Right common carotid artery plus branches (tissue), 1 donor: ENCODE results near the gene SLTM.

DNA sequence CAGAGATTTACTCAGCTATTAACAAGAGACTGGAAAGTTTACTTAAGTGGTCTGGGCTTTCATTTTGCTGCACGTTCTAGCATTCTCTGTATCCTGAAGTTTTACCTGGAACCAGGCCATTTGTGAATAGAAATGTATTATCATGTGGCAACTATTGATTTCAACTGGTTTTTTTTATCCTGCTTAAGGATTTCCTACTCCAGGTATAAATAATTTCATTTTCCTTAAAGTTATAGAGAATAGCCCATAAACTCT is 1.1 kb downstream of the AQP9 start:
- PRO-cap = no peak

GRCh38 chr15:58228771-58229089 is 90.5 kb downstream of the AQP9 start:
- PRO-cap = no peak

GRCh38 chr15:58274792-58275279 is 136.7 kb downstream of the AQP9 start:
- PRO-cap = no peak

- PRO-cap = no peak
Measured at GRCh38 chr15:58282975-58283218, 144.7 kb downstream of the AQP9 start.

DNA sequence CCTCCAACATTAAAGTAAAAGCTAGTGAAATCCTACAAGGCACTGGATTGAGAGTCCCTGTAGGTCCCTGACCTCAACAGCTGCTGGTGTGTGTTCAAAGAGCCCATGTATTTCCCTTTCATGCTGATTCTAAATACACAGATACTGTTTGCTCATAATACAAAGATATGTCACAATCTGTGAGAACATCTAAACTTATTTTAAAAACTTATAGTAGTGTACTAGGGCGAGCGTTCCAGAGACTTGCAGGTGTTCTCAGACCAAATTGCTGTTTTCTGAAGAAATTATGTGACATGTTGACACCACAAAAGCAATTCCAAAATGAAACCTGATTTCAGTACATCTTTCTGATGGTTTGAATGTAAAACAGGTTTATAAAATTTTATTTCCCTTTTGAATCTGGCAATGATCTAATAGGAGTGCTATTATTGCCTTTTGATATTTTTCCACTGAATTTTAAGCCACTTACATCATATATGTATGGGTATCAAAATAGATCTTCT is 145.8 kb upstream of the LIPC start:
- PRO-cap = no peak

DNA sequence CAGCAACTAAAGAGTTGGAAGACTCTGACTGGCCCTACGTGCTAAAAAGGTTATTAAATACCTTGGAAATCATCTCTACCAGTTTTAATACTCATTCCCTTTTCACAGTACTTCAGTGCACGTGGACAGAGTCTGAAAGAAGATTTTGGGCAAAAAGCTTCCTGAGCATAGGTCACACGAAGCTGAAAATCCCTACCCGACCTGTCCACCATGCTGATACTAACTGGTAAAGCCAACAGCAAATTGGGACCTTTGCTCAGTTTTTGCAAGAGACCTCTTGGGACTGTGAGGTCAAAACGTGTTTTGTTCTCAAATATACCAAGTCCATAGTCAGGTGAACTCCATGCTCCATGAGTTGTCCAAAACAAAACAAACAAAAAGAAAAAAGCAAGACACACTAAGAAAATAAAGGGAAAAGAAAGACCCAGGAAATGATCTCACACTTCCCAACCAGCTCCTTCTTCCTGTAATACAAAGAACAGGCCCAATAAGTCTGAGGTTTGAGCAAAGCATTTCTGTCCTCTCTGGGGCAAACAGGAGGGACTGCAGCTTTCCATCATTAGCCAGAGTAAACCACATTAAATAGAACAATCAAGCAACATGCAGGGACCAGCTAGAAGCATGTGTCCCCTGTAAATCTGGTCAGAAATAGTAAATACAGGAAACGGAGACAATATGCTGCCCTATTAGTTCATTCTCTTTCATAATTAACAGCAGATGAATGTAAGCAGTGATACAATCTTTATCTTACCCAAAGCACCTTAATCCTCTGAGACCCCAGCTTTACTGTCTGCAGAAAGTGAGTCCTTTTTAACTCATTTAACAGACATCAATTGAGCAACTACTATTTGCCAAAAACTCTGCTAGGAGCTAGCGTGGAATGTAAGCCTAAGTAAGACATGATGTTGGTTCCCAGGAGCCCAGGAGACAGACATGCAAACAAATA is 125.1 kb upstream of the LIPC start:
- PRO-cap = no peak

GRCh38 chr15:58442038-58442714 is 10.4 kb downstream of the LIPC start:
- PRO-cap = no peak

- PRO-cap = no peak
Measured at GRCh38 chr15:58459496-58460272, 27.9 kb downstream of the LIPC start.

- PRO-cap = no peak
Measured at GRCh38 chr15:58477127-58477906, 45.5 kb downstream of the LIPC start.

DNA sequence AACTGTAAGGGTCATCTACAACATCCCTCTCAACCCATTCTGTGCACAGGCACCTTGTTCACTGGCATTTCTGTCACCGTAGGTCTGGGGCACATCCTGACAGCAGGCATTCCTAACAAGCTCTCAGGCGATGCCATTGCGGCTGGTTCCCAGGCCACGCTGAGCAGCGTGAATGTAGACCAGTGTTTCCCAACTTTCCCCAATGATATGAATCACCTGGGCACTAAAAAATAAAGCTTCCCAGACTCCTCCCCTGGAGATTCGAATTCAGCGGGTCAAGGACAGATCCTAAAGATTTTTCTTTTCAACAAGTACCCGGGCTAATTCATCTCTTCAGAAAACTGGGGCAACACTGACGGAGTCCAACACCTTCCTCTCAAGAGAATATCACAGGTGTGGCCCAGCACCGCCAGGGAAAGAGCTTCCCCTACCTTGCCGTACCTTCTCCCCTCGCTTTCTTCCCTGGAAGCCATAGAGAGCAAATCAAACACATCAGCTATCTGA is 143.4 kb downstream of the LIPC start:
- PRO-cap = no peak

DNA sequence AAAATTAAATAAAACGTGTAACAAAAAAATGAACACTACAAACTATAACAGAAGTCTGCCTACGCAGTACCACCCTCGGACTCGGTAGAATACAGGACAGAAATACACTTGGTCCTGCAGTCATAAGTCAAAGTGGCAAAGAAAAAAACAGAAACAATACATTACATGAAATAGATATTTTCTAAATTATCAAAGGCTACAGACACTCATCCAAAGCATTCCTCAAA is 1.5 kb downstream of the ADAM10 start:
- PRO-cap = no peak

DNA sequence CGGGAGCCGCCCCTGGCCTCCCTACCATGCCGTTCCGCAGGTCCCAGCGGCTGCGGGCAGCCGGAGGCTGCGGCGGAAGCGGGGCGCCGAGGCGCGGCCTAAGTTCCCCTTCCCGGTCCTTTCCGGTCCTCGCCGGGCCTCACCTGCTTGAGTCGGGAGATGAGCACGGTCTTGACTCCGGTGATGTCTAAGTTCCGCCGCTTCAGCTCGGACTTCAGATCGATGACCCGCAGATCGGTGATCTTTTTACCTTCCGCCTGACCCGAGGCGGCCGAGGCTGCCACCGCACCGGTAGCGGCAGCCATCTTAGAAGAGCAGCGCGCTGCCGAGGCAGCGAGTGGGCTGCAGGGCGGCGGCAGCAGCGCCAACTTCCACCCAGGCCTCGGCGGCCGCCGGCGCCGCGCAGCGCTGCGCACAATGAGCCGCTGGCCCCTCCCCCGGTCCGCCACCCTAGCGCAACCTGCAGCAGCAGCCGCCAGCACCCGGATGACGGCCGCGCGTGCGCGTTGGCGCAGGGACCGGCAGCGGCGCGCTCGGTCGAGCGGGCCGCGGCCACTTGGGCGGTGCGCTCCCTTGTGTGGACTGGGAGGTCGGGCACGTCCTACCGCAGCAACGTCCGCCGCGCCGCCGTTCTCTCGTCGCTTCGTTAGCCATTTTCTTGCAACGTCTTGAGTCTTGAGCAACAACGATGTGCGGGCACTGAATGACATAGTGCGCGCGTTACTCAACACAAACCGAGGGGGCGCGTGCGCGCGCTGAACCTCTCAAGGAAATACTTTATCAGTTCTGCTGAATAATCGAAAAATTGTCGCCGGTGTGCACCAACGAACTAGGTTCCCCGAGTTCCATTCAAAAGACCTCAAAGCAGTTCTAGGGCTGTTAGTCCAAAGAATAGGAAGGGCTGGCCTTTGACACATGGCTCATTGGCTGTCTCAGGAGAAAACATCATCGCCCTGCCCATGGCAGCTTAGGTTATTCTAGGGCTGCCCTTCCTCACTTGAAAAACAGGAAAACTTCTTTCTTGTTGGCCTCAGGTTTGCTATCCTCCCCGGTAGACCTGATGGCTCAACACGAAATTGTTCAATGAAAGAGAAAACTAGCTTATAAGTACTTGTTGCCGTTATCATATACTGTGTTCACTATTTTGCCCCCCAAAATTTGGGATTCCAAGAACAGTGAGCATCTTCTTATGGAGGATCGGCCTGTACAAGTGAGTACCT is at the start of gene SLTM:
Gene SLTM, minus strand, starts transcription at position 419 of the 1,220 bp plus-strand sequence.
- PRO-cap = bidirectional peak, plus-strand start at position 524 of the sequence, minus-strand start at position 339 of the sequence

DNA sequence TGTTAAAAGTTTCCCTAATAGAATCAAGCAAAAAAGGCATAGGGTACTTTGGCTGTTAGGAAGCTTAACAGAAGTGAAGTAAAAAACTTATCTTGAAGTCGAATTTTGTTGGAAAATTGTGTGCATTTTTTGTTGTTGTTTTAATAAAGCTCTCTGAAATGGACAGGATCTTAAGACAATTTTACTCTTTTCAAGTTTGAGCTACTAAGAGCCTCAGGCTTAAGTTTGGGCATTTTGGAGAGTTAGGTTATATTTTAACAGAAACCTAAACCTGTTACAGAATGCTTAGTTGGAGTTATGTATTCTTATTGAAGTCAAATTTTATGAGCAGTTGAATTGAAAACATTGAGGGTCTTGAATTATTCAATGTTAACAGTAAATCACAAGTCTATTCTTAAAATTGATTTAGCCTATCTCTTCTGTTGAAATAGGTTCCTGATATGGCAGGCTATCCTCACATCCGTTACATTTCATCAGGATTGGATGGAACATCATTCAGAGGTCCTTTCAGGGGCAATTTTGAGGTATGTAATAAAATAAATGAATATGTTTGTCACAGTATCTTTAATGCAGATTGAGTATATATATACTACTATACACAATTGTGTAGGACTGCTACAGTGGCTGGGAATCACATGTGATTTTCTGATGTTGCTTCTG is 15.6 kb upstream of the CCNB2 start:
- PRO-cap = no peak

DNA sequence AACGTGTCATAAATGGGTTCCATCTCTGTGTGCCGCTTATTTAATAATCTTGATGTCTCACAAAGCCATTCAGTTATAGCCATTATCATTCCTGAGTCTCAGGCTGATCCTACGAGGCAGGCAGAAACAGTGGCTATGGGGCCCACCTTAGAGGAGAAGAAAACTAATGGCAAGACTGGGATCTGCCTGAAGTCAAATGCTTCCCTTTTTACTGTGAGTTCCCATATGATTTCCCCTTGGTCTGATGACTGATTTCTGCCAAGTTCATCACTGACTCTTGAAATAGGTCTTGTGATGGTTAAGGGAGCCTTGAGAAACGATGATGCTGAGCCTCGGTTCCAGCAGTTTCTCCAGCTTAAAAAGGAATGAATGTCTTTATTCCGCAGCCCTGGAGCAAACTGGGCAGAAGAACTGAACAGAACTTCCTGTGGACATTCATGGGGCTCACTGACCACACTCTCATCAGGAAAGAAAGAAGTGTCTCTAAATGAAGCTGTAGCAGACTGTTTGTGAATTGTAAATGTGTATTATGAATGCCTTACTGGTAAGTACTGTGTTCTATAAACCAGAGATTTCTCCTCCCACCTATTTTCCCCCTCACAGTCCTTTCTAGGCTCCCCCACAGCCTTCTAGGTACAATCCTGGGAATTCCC is 29.3 kb upstream of the LDHAL6B start:
- PRO-cap = no peak

DNA sequence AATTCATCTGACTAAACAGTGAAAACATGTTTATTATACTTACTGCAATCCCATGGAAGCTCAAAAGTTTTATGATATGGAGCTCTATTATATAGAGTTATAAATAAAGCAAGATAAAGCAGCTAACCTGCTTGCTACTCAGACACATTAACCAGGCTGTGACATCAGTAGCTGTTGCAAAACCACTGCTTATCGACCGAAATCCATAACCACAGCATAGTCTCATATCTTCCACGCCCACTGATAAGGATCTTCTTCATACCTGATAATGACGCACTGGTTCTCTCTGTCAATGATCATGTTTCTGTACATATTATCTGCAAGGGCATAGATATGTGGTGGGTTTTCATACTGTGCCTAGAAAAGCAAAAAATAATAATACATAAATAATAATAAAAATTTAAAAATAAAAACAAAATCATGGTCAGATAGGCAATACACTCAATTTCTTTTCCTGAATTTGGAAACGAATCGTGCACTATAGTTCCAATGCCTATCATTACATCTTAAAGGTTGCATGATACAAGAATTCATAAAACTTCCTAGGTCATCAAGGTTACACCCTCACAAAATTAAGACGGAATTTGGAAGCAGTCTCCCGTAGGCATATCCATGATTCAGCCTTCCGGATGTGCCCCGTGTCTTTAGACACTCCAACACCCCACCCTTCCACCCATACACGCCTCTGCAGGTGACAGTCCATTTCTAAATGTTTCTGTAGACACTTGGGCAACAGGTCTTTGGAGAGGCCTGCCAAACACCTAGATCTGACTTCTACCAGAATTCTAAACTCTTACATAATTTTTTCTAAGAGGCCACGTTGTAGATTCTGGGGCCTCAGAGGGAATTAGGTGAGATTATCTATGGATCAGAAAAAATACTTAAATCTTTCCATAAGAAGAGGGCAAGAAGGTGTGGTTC is 49.6 kb downstream of the LDHAL6B start:
- PRO-cap = no peak

GRCh38 chr15:59273993-59274573 is 67.4 kb downstream of the LDHAL6B start:
- PRO-cap = no peak

DNA sequence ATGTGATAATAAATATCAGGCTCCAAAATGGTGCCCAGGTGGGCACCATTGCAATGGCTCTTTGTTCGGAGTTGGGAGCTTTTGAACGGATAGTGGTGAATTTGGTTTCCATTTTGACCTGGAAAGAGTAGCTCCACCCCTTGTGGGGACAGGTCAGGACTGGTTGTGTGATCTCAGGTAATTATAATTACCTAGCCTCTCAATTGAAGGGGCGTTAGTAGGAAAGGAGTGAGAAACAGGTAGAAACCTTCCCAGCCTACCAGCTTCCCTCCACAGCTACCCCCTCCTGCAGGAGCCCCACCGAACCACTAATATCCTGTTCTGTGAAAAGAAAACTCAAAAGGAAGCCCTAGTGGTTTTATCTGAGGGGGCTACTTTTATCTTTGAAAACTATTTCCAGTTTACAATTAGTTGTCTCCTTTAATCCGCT is 18.1 kb downstream of the MYO1E start:
- PRO-cap = no peak

DNA sequence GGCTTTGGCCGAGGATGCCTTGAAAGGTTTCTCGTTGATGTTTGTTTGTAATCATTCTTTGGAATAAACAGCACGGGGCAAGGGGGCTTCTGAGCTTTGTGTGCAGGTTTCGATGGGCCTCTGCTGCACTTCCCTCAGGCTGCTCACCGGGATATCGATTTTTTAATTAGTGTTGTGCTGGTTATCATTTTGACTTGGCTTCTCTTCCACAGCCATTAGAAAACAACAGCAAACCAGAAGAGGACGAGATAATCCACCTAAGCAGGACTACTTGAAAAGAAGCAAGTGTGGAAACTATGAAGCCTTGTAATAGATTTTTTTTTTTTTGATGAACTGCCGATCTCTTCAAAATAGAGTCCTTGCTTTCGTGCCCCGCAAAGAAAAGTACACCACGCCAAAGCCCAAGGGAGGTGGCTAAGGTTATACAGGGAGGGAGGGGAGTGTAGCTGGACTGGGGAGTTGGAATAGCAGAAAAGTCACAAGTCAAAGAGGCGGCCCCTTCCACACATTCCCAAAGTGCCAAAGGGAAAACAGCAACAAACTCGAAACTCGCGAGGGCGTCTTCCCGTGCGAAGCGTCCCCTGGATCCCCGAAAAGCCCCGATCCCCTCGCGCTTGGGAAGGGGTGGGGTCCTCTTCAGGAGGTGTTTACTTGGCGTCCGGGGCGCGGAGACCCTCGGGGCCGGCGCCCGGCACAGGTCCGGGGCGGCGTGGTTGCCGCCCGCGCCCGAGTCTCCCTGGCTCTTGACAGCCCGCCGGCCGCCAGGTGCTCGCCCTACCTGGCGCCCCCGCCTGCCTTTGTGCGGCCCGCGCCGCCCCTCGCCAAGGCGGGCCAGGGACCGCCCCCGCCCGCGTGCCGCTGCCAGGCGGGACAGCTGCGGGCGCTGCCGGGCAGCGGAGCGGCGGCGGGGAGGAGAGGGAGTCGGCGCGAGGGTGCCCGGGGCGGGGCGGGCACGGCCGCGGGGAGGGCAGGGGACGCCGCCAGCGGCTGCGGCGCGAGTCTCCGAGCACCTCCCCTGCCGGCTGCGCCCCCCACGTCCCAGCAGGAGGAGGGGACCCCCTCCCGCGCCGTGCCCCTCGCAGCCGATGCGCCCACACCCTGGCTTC is 1.2 kb downstream of the MYO1E start:
- PRO-cap = bidirectional peak, plus-strand start at position 893 of the sequence, minus-strand start at position 799 of the sequence

- PRO-cap = no peak
Measured at GRCh38 chr15:59456009-59456547, 18.1 kb downstream of the FAM81A start.

GRCh38 chr15:59593168-59593560 is 18.4 kb upstream of the GCNT3 start:
- PRO-cap = no peak